Neural progenitor cell (in vitro differentiated cells): Measurements from ENCODE around the genes ZBTB8A and S100PBP.

- RAMPAGE, long total RNA: no peak
Observed at GRCh38 chr1:32538980-32540135, at the start of gene ZBTB8A. Gene ZBTB8A, plus strand, starts transcription at chr1:32539427.

DNA sequence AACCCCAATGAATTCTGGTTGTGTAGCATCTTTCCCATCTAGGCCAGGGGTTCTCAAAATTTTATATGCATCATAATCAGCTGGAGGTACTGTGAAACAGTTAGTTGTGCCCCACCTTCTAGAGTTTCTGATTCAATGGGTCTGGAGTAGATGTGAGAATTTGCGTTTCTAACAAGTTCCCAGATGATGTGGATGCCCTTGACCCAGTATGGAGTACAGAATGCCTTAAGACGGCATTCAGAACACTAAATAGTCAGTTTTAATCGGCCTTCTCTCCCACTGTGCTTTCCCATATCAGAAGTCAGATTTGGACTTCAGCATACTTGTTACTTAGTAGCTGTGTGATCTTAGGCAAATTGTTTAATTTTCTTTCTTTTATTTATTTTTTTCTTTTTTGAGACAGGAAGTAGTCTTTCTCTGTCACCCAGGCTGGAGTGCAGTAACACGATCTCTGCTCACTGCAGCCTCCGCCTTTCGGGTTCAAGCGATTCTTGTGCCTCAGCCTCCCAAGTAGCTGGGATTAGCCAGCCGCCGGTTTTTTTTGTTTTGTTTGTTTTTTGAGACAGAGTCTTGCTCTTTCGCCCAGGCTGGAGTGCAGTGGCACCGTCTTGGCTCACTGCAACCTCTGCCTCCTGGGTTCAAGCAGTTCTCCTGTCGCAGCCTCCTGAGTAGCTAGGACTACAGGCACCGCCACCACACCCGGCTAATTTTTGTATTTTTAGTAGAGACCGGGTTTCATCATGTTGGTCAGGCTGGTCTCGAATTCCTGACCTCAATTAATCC is 5.0 kb downstream of the RBBP4 start:
- RAMPAGE, long total RNA: no peak

GRCh38 chr1:32695638-32696136 is 6.9 kb downstream of the SYNC start:
- RAMPAGE, long total RNA: no peak

DNA sequence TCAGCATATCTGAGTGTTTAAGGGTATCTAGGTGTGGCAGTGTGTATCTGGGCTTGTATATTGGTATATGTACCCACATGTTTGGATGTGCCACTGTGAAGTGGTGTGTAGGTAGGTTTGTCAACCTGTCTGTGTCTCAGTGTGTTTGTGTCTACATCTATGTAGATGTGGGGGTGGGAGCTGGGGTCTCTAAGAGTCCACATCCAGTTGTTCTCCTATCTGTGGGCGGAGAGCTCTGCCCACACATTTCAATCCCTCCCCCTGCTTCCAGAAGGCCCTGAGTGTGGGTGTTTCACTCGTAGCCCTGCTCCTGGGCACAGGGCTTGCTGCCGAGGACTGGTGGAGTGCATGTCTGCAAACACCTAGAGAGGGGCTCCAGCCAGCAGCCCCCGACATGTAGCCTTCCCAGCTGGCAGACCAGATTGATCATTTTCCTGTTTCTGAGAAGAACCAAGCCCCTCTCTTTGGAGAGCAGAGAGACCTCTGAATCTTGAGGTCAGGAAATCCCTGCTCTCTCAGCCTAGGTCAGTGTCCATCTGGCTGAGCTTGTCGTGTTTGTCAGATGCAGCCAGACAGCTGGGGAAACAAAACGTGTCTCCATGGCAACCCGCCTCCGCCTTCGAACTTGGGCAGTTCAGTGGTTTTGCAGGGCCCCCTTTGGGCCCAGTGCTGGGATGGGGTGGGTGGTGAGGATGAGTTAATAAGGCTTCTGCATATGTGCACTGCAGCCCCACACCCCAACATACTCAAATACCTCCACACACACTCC is 7.9 kb upstream of the KIAA1522 start:
- RAMPAGE, long total RNA: no peak

DNA sequence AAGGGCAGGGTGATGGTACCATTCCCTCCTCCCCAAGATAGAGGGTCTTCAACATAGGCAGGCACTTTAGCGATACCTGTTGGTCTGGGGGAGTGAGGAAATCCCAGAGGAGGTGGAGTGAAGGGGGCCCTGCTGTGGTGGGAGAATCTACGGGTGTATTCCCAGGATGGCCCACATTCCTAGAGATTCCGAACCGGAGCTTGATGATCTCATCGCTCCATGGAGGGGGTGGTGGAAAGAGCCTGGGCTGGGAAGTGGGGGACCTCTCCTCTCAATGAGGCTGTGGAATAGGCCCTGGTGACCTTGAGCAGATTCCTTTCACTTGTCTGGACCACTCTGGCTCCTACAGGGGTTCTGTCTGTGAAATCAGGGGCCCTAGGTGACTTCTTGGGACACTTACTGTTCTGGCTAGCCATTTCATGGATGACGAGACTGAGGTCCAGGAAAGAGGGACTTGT is 13.6 kb downstream of the KIAA1522 start:
- RAMPAGE, long total RNA: no peak

- RAMPAGE, long total RNA: no peak
Observed at GRCh38 chr1:32758845-32760052, 17.6 kb downstream of the KIAA1522 start.

- RAMPAGE, long total RNA: no peak
Observed at GRCh38 chr1:32769312-32769831, 27.7 kb downstream of the KIAA1522 start.

- RAMPAGE, long total RNA: no peak
Observed at GRCh38 chr1:32774480-32775158, 33.0 kb downstream of the KIAA1522 start.

GRCh38 chr1:32817446-32818496 is at the start of gene S100PBP:
Gene S100PBP, plus strand, starts transcription at chr1:32817653.
- RAMPAGE, long total RNA: no peak

DNA sequence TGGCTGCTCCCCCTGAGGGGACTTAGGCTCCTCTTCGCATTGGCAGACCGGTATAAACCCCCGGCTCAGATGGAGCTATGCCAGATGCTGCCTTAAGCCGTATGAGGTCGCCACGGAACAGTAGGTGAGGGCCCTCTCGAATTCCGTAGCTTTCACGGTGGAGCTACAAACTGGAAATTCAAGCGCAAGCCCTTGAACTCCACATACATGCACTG is 24.2 kb upstream of the TMEM54 start:
- RAMPAGE, long total RNA: no peak

- RAMPAGE, long total RNA: no peak
Observed at GRCh38 chr1:32937051-32937458, 27.6 kb downstream of the RNF19B start.

DNA sequence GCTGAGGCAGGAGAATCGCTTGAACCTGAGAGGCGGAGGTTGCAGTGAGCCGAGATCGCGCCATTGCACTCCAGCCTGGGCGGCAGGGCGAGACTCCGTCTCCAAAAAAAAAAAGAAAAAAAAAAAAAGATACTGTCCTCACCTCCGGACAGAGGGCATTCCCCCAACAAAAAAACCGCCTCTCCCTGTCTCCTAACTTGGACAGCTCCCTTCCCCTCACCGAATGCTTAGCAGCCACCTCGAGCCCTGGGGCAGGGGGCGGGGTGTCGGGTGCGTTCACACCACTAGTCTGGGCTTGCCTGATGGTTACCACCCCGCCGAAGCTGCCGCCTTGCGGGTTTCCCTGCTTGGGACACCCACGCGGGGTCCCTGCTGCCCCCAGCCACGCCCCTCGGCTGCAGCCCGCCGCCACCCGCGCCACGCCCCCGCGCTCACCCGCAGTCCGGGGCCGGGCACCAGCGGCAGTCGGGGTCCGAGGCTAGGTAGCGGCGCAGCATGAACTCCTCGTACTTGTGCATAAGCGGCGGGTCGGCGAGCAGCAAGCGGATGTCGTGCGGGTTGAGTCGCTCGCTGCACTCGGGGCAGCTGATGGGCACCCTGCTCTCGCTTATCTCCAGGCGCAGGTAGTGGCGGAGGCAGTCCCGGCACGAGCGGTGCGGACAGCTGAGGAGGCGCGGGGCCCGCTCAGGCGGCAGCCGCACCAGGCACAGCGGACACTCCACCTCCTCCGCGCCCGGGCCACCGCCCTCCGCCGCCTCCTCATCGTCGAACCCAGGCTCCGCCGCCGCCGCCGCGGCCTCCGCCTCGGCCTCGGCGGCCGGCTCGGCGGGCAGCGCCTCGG is 773 bp downstream of the RNF19B start:
- RAMPAGE, long total RNA: no peak

GRCh38 chr1:33146483-33147234 is 35.2 kb downstream of the TRIM62 start:
- RAMPAGE, long total RNA: no peak

- RAMPAGE, long total RNA: no peak
Observed at GRCh38 chr1:33180427-33181176, 1.2 kb downstream of the TRIM62 start.

- RAMPAGE, long total RNA: no peak
Observed at GRCh38 chr1:33256625-33257864, 753 bp downstream of the ZNF362 start.

GRCh38 chr1:33294795-33295686 is 25.9 kb downstream of the A3GALT2 start:
- RAMPAGE, long total RNA: no peak

- RAMPAGE, long total RNA: no peak
Observed at GRCh38 chr1:33298806-33299718, 21.8 kb downstream of the A3GALT2 start.

GRCh38 chr1:33299719-33300687 is 20.9 kb downstream of the A3GALT2 start:
- RAMPAGE, long total RNA: no peak

GRCh38 chr1:33322002-33322558 is 1.2 kb upstream of the A3GALT2 start:
- RAMPAGE, long total RNA: no peak

DNA sequence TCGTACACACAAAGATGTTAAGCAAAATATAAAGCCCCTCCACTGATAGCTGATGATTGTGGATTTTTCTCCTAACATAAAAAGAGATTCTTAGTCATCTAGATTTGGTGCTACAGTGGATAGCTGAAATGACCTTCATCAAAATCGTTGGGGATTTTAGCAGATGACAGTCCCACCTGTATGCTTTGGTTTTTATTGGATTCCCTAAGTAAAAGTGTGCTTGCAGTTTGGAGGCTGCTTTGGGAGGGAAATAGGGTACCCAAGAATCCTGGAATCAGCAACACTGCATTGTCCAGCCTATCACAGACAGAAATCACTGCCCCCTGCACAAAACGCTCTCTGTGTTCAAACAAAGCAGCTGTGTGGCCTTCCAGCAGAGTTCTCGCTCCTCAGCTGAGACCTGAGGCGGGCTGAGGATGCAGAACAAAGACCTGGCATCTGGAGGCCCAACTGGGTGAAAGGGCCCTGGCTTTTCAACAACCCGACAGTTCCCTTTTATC is 42.4 kb upstream of the A3GALT2 start:
- RAMPAGE, long total RNA: no peak